Colic lymph node (tissue), 1 donor: ENCODE data around the gene ERBIN.

DNA sequence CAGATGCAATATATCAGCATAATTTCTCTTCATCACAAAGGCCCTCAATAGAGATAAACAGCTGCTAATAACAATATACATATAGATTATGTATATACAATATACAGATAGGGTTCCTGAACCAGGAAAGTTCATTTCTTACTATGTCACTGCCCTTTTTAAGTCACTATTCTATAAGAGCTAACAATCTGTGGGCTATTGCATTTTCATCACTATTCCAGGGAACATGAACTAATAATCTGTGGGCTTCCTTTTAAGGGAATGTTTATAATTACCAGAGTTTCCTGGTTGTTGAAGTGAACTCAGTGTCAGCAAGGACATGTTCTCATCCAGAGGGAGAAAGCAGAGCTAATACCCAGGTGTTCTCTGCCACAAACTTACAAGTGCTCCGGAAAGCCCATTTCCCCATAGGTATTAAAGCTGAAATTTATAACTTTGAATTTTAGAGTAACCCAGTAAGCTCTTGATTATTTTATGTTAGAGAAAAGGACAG lies 69.6 kb downstream of the CWC27 start:
- PRO-cap, result no peak

DNA sequence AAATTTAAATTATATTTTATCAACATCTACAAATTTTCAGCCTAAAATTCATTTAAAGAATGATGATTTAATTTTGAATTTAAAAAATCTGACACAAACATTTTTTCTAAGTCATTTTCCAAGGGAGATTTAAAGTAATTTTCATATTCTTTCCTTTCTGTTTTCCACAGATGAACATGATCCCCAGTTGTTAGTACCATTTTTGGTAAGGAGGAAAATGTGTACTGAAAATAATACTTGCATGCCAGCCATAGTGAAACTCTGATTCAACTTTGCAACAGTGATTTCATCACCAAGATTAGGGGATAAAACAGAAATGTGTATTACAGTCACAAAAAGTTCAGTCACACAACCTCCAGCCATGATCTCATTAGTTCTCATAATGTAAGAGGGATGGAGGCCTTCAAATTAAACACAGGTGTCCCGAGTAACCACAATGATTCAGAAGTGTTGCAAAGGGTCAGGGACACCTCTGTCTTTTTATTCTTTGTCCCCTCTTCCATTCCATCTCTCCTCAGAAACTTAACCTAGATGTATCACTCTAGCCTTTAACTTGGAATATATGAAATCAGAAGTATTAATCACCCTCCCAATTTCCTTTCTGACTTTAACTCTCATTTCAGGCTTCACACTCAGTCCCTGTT lies 291.4 kb downstream of the ADAMTS6 start:
- PRO-cap, result no peak

DNA sequence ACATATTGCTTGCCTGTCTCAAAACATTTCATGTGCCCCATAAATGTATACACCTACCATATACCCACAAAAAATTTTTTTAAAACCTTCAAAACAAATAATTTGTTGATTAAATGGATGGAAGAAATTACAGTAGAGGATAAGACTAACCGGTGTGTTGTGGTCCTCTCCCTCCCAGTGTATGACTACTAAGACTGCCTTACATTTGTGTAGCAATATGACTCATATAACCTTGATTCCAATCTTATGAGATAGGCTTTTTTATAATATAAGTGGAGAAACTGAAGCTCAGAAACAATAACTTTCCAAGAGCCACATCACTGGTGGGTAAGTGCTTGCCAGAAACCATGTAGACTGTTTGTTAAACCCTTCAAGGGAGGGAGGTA lies 47.5 kb downstream of the NLN start:
- PRO-cap, result no peak

- PRO-cap, result no peak
Observed at GRCh38 chr5:65788015-65788530, 66.1 kb downstream of the NLN start.

DNA sequence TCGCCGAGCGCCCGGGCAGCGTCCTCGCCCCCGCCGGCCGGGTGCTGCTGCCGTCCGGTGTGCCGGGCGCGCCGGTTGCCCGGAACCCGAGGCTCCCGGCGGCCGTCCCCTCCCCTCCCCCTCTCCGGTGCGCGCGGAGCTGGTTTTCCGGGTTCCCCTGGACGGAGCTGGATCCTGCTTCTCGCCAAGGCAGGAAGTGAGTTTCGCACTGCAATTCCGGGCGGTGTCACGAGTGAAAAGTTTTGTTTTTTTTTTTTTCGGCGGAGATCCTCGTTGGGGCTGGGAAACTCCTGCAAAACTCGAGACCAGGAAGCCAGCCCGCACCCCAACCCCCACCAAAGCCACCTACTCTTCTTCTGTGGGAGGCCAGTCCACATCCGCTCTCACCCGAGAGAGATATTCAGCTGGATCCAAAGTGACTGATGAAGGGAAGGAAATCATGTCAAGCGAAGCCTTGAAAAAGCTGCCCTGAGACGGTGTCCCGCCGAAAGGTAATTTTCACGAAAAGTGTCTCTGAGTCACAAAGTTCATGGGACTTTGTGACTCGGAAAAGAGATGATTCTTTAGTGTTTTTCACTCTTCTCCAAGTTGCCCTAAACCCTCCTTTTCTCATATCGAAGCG lies at the start of gene ERBIN:
Gene ERBIN, plus strand, starts transcription at position 260 of the 622 bp plus-strand sequence.
- PRO-cap, result bidirectional peak, plus-strand start at position 295 of the sequence, minus-strand start at position 124 of the sequence

GRCh38 chr5:65975194-65976024 lies 49.0 kb downstream of the ERBIN start:
- PRO-cap, result no peak

DNA sequence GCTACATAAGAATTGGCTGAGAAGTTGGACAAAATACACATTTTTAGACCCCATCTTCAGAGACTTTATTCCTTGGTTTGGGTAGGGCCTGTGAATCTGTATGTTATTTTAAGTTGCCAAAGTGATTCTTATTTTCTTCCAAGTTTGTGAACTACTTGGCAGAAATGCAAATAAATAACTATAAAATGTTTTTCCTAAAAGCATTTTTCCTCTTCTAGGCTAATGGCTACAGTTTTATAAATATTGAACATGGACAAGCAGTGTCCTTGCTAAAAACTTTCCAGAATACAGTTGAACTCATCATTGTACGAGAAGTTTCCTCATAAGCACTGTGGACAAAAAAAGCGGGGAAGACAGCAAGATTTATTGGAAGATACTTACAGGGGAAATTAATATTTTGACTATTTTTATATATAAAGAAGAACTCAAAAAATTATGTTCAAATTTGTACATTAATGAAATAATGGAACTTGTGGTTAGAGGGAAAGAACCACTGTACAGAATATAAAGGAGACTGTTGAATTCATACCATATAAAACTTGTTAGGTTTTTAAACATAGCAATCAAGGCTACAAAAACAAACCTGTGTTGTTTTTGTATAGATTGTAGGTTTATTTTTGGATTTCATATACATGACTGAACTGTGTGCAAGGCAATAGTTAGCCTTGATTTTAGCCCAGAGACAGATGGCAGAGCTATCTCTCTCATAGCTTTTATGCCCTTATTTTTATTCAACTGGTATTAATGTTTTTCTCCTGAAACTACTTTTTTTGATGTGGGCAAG lies 65.7 kb upstream of the SREK1 start:
- PRO-cap, result no peak

DNA sequence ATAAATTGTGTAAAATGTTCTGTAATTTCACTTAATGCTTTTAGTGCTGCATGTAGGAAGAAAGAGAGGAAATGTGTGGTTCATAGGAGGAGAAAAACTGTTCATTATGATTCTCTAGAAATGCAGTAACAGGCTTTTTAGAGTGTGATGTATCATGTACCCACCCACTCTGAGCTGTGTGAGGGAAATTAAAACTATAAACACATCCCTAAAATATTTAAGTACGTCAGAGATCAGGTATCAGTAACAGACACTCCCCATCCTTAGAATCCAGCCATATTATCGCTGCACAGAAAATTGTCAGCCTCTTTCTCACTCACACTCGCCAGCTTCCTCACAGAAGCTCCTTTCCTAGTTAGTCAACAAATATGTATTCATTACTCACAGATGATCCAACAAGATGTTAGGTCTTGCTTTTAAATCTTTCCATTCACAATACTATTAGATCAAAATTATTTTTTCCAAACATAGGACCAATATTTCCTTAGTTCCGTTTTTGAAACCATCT lies 13.7 kb upstream of the MAST4 start:
- PRO-cap, result no peak

GRCh38 chr5:66596872-66597373 lies 730 bp downstream of the MAST4 start:
- PRO-cap, result no peak

- PRO-cap, result no peak
Observed at GRCh38 chr5:67066867-67067375, 129.7 kb downstream of the CD180 start.

- PRO-cap, result no peak
Observed at GRCh38 chr5:67167088-67167436, 29.5 kb downstream of the CD180 start.

- PRO-cap, result no peak
Observed at GRCh38 chr5:67188913-67189588, 7.5 kb downstream of the CD180 start.

GRCh38 chr5:67234585-67235394 lies 38.2 kb upstream of the CD180 start:
- PRO-cap, result no peak

GRCh38 chr5:67780134-67780735 lies 435.3 kb upstream of the PIK3R1 start:
- PRO-cap, result no peak

DNA sequence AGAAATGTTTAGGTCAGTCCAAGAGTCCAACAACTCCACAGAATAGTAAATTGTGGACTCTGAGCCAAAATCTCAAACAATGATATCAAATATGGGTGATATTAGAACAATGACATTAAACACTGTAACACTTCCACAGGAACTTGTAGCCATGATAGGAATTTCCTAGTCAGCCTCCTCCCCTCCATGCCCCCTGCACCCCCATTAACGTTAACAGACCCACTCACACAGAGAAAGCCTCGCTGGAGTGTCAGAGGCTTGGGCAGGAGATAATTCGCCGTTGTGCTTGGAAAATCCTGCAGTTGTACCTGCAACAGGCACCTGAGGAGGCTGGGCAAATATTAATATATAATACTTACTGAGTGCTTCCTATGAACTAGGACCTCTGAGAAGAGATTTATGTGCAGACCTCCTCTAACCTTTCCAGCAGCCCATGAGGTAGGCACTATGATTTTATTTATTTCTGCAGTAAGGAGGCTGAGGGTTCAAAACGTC lies 304.9 kb upstream of the PIK3R1 start:
- PRO-cap, result no peak

- PRO-cap, result no peak
Observed at GRCh38 chr5:68041450-68041841, 174.1 kb upstream of the PIK3R1 start.

GRCh38 chr5:68041905-68042417 lies 173.6 kb upstream of the PIK3R1 start:
- PRO-cap, result no peak

GRCh38 chr5:68241374-68242014 lies 25.9 kb downstream of the PIK3R1 start:
- PRO-cap, result no peak

- PRO-cap, result no peak
Observed at GRCh38 chr5:68265230-68265807, 49.8 kb downstream of the PIK3R1 start.

GRCh38 chr5:68281355-68281786 lies 65.8 kb downstream of the PIK3R1 start:
- PRO-cap, result unidirectional peak, minus-strand start at chr5:68281509